Measurements from ENCODE around the genes DNAAF10, PPP3R1, APLF and GKN1.

GRCh38 chr2:67477278-67477819, 80.2 kb downstream of the ETAA1 start:
- PRO-cap: no peak

GRCh38 chr2:67526271-67526731, 129.2 kb downstream of the ETAA1 start:
- PRO-cap: no peak

DNA sequence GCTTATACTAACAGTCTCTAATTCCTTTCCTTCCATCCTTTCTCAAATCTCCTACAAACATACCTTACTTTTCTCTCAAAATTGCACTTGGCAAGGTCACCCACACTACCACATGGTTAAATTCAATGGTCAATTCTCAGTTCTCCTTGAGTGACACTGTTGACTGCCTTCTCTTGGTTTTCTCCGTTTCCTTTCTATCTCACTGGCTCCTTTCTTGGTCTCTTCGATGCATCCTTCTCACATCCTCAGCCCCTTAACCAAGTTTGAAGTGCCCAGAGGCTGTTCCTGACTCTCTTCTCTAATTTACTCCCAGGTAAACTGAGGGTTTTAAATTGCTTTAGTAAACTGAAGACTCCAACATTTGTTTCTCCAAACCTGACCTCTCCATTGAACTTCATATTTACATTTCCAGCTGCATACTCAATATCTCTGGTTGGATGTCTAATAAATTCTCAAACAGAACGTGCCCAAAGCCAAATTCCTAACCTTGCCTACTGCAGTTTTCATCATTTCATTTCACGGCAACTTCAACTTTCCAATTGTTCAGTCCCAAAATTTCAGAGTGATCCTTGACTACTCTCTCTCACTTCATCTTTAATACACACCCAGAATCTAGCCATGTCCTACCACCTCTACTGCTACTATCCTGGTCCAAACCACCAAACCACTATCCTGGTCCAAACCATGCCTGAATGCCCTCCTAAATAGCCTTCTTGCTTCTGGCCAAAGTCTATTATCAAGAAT, 12.2 kb downstream of the C1D start:
- PRO-cap: no peak

- PRO-cap: bidirectional peak, plus-strand start at chr2:68157099, minus-strand start at chr2:68157072; bidirectional peak, plus-strand start at chr2:68157277, minus-strand start at chr2:68157311; bidirectional peak, plus-strand start at chr2:68157888, minus-strand start at chr2:68157527
Measured at GRCh38 chr2:68156827-68157667, at the start of gene DNAAF10. Gene DNAAF10 (minus strand): TSS chr2:68157527.

DNA sequence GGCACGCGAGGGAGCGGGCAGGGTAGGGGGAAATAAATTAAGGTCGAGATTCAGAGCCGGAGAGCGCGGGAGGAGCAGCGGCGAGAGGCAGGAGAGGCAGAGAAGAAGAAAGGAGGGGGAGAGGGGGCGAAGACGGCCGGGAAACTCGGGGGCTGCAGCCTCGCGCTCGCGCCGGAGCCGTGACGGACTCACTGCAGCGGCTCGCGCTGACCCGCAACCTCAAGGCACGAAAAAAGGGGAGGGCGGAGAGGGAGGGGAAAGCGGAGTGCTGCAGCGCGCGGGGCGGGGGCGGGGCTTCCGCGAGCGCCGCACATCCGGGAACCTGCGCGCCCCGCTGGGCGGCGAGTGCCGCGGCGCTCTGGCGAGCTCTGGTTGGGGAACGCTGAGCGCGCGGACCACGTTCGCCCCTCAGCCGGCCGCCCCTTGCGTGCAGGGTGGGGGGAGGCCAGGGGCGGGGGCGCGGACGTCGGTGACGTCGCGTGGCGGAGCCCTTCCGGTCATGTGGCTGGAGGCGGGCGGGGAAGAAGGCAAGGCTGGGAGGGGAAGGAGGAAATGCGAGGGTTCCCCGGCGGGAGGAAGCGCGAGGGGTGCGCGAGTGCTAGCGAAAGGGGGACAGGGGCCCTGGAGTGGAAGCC, at the start of gene PPP3R1:
Gene PPP3R1, minus strand, starts transcription at position 228 of the 635 bp plus-strand sequence.
- PRO-cap: bidirectional peak, plus-strand start at position 46 of the sequence, minus-strand start at position 107 of the sequence; bidirectional peak, plus-strand start at position 551 of the sequence, minus-strand start at position 221 of the sequence

GRCh38 chr2:68280362-68280871, 28.1 kb upstream of the PPP3R1 start:
- PRO-cap: no peak

GRCh38 chr2:68385604-68386087, 20.6 kb downstream of the PLEK start:
- PRO-cap: no peak

- PRO-cap: no peak
Measured at GRCh38 chr2:68411310-68411700, 46.2 kb downstream of the PLEK start.

GRCh38 chr2:68441180-68441604, 25.9 kb downstream of the FBXO48 start:
- PRO-cap: no peak

DNA sequence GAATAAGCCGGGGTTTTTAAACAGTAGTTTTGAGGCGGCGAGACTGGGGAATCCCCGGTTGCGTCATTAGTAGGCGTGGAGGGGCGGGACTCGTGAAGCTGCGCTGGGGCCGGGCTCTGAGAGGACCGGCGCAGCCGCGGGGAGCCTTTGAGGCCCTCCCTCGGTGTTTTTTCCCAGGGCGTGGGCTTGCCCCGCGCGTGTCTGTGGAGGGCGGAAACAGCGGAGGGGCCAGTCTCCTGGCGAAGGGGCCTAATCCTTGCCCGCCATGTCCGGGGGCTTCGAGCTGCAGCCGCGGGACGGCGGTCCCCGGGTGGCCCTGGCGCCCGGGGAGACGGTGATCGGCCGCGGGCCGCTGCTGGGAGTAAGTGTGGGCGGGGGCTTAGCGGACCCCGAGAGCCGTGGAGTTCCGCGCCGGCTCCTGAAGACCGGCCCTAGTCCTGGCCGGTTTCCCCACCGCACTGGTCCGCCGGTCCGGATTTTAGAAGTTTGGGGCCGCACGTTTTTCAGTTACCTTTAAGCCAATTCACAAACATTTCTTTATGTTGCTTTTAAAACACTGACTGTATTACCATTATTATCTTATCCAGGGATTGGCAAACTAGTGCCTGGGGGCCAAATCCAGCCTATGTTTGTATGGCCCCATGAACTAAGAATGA, at the start of gene APLF:
Gene APLF, plus strand, starts transcription at position 119 of the 656 bp plus-strand sequence.
- PRO-cap: bidirectional peak, plus-strand start at position 119 of the sequence, minus-strand start outside the sequence; bidirectional peak, plus-strand start at position 403 of the sequence, minus-strand start at position 363 of the sequence

- PRO-cap: no peak
Measured at GRCh38 chr2:68505602-68506303, 38.4 kb downstream of the APLF start.

GRCh38 chr2:68679239-68680410, 36.2 kb downstream of the PROKR1 start:
- PRO-cap: unidirectional peak, plus-strand start at chr2:68679633; unidirectional peak, plus-strand start at chr2:68679687; unidirectional peak, minus-strand start at chr2:68679875; unidirectional peak, minus-strand start at chr2:68680074

DNA sequence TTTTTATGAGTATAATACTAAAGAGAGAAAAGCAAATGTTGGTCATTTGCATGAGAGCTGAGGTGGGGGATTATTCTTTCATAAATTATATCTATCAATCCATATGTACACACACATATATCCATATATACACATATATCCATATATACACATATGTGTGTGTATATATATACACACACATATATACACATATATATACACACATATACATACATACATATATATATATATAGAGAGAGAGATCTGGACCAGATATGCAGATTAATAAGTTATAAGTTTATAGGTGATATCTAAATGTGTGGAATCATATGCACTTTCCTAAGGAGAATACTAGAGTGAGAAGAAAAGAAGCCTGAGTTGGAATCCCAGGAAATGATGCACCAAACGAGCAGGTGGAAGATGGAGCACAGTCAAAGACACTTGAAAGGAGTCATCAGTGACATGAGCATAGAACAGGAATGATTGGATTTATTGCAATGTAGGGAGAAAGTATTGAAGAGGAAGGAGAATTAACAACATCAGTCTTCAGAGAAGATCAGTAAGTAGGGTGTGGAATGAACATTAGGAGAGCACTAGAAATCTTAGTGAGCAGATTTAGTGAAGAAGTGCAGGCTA, 68.3 kb downstream of the ARHGAP25 start:
- PRO-cap: no peak

GRCh38 chr2:68856987-68857524, 14.1 kb downstream of the BMP10 start:
- PRO-cap: no peak

DNA sequence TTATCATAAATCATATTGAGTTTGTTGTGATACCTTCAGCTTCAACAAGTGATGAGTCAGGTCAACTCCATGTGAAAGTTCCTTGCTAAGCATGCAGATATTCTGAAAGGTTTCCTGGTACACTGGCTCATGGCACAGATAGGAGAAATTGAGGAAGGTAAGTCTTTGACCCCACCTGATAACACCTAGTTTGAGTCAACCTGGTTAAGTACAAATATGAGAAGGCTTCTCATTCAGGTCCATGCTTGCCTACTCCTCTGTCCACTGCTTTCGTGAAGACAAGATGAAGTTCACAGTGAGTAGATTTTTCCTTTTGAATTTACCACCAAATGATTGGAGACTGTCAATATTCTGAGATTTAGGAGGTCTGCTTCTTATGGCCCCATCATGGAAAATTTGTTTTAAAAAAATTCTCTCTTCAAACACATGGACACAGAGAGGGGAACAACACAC, at the start of gene GKN1:
Gene GKN1, plus strand, starts transcription at position 242 of the 453 bp plus-strand sequence.
- PRO-cap: no peak

DNA sequence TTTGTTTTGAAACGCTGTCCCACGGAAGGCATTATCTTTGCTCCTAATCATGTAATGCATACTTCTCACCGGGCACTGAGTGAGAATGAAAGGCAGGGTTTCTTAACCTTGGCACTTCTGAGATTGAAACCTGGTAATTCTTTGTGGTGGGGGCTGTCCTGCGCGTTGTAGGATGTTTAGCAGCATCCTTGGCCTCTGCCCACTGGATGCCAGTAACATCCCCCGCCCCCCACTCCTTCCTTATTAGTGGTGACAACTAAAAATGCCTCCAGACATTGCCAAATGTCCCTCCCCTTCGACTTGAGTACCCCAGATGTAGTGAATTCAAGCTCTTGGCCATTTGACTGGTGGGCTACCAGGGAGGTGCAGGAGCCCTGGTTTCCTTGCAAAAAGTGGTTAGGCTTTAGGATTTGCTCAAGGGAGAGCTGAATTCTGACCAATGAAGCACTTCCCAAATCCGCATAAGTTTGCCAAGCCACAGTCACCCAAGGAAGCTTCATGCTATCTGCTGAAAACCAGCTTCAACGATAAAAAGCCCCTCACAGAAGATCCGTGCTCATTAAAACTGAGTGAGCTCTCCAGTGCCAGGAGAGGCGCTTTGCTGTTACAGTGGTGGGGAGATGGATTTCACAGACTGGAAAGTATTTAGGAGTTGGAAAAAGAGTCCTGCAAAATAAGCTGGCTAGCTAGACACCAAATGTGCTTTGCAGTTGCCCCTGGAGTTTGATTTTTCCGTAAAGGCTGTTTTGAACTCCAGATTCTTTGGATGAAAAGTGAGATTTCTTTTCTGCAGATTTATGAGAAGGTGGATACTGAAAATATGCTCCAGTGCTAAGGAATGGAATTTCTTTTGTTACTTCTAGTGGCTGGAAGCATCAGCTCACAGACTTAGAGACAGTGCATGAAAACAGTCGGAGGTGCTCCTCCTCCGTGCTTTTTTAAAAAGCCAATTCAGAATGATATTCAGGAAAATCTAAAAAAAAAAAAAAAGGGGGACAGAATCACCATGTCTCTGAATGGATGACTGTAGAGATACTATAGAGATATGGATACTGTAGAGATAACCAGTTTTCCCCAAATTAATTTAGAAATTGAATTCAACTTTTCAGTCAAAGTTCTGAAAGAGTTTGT, 1.5 kb downstream of the ANTXR1 start:
- PRO-cap: no peak

- PRO-cap: no peak
Measured at GRCh38 chr2:69083108-69083917, 70.3 kb downstream of the ANTXR1 start.

GRCh38 chr2:69177764-69178803, 165.1 kb downstream of the ANTXR1 start:
- PRO-cap: unidirectional peak, minus-strand start at chr2:69178341; unidirectional peak, minus-strand start at chr2:69178421; unidirectional peak, minus-strand start at chr2:69178450

DNA sequence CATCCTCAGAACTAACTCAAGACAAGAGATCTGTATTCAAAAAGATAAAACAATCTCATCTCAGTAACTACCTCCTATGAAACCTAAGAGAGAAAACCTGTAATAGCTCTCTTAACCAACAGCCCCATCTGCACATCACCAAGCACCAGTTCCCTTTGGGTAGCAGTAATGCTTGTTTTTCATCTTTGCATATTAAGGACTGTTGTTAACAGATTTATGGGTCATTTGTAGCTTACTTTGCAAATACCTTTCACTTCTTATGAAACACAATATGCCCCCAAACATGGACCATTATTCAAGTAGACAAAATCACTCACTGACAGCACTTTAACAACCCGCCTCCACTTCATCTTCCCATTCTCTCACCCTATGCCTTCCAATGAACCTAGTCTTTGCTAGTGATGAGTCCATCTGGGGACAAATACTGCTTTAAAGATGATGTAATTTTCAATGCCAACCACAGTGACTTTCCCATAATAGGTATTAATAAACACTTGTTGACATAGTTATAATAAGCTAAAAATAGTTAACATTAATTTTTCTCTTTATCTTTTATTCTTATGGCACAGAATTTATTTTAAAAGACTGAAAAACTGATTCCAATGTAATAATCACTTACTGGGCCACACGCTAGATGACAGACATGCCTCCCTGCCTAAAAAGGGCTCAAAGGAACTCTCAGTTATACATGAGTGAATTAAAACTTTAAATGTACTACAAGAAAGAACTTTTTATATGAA, 64.3 kb downstream of the GFPT1 start:
- PRO-cap: no peak

DNA sequence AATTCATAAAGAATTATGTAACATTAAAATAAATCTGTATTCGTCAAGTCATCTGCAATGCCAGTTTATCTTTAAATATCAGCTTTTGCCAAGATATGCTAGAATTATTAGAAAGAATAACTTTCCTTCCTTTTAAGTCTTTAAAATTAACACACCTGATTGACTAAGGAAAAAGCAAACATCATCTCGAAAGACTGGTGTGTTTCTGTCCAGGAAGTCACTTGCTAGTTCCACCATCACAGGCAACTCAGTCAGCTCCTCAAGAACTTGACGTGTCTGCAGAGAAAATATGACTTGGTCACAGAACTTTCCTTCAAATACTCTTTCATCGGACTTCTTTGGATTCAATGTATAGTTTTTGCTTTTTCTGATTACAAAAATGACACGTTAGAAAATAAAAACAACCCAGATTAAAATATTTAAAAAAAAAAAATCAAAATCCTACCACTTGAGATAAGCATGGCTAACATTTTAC, 48.7 kb downstream of the GFPT1 start:
- PRO-cap: no peak

All from endodermal cell (in vitro differentiated cells).